ENCODE measurements around the genes KCNG1 and ATP9A.

DNA sequence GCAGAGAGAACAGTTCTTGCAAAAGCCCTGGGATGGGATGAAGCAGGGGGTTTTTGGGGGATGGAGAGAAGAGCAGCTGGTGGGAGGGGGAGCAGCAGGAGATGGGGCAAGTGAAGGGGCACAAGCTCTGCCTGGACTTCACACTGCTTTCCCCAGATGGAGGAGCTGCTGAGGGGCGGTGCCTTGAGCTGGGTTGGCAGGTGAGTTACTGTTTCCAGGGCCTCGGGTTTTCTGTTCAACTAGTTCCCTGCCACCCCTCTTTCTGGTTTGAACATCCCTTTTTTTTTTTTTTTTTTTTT lies 5.4 kb downstream of the BCAS4 start:
- PRO-cap, result no peak

DNA sequence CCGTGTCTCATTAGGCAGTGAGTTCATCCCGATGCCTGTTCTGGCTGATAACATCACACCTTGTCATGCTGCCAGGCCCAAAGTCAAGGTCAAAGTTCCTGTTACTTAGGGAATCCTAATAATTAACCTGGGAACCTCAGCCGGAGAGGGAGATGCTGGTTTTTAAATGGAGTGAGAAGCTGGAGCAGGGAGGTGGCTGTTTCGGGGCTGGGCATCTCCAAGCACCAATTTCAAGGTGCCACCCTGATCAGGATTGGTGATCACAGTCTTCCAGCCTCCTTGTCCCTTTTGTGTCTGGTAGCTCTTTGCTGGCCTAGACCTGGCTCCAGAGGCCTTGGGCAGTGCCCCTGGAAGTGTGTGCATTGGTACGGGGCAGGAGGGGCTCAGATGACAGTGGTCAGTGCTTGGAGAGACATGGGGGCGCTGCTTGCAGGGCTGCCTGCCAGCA lies 61.5 kb downstream of the BCAS4 start:
- PRO-cap, result no peak

GRCh38 chr20:50916921-50918158 lies 13.9 kb downstream of the ADNP start:
- PRO-cap, result no peak

- PRO-cap, result no peak
Measured at GRCh38 chr20:50949427-50950114, 8.8 kb downstream of the DPM1 start.

- PRO-cap, result no peak
Measured at GRCh38 chr20:50992808-50993297, 30.1 kb downstream of the KCNG1 start.

- PRO-cap, result bidirectional peak, plus-strand start at chr20:51023359, minus-strand start at chr20:51023101
Measured at GRCh38 chr20:51022620-51023536, at the start of gene KCNG1. Gene KCNG1, minus strand, starts transcription at chr20:51023107.

GRCh38 chr20:51457178-51457749 lies 85.3 kb downstream of the NFATC2 start:
- PRO-cap, result no peak

DNA sequence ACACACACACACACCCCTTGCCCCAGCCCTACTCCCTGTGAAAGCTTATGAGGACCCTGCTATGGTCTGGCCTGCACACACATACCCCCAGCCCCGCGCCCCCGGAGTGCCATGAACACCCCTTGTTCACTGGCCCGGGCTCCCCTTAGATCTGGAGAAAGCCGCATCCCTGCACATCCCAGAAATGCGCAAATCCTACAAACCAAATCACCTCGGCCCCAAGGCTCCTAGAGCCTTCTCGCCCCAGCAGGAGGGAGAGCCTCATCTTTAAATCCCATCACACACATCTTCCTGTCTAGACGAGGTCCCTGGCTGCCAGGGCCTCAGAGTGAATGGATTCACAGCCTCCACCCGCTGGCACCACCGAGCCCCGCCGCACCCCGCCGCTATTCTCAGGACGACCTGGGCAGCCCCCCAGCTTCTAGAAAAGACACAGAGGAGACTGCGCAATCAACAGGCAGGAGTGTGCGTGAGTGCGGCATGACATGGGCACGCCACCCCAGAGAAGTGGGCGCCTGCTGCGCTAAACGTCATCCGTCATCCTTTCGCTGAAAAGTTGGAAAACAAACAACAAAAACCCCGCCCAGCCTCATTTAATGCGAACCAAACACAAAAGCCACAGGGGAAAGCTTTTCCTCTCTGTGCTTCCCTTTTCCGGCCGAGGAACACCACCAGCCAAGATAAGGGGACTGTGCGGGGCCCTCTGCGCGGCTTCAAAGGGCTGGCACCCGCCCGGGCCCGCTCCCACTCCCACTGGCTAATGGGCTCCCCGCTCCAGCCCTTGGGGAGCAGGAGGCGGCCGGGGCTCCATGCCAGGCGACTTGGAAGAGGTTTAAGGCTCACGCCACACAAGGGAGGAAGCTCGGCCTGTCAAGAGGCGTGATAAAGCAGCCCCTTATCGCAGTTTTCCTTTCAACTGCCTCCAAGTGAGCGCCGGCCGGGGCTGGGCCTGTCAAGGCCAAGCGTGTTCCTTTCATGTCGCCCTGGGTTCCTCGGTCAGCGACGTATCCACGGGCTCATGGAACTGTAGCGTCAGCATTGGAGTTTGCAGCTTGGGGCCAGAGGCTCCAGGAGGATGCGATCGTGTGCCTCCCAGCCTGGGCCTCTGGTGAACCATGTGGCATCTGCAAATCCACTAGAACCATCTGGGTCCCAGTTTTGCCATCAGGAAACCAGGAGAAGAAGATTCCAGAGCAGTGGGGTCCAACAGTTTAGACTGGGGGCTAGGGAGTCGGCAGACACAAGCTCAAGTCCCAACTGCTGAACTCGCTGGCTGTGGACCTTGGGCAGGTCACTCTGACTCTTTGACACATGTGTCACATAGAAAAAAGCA lies 50.1 kb downstream of the NFATC2 start:
- PRO-cap, result no peak

- PRO-cap, result no peak
Measured at GRCh38 chr20:51701372-51701846, 66.8 kb downstream of the ATP9A start.

DNA sequence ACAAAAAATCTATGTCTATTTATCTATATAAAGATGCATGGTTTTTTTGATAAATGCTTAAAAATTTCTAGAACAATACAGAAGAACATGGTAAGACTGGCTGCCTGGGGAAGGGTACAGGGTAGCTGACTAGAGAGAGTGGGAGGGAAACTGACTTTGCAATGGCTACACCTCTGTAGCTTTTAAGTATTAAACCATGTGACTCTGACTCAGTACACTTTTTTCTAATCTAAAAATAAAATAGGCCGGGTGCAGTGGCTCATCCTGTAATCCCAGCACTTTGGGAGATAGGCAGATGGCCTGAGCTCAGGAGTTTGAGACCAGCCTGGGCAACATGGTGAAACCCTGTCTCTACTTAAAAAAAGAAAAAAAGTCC lies 18.6 kb downstream of the ATP9A start:
- PRO-cap, result no peak

DNA sequence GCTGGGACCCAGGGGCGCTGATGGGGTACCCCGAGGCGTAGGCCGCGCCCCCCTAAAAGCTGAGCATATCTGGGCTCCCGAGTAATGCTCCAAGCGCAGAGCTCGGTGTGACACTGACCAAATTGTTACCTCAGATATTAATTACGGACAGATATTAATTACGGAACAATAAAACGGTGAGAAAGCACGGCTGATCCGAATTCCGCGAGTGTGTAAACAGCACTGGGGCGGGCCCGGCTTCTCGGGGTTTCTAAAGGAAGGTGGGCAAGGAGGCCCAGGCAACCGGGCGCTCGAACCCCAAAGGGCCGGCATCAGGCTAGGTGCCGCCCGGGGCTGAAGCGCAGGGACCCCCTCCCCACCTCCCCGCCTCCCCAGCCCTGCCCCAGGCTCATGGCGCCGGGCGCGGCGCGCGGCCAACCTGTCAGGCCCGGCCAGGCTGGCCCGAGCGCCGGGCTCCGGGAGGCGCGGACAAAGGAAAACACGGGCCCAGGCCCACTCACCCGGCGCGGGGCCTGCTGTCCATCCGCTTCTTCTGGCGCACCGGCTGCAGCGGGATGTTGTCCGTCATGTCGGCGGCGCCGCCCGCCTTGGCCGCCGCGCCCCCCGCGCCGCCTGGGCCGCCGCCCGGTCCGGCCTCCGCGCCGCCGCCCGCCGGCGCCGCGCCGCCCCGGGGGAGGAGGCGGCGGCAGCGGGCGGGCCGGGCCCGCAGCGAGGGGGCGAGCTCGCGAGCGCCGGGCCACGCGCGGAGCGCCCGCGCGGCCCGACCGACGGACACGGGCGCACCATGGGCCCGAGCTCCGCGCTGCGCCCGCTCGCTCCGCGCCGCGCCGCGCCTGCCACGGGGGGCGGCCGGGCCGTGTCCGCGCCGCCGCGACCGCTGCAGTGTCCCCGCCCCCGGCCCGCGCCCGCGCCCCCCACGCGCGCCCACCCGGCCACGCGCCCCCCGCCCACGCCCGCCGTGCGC lies at the start of gene ATP9A:
TSS of gene ATP9A (minus strand) at position 589 of the 964 bp plus-strand sequence.
- PRO-cap, result bidirectional peak, plus-strand start at position 677 of the sequence, minus-strand start at position 589 of the sequence

DNA sequence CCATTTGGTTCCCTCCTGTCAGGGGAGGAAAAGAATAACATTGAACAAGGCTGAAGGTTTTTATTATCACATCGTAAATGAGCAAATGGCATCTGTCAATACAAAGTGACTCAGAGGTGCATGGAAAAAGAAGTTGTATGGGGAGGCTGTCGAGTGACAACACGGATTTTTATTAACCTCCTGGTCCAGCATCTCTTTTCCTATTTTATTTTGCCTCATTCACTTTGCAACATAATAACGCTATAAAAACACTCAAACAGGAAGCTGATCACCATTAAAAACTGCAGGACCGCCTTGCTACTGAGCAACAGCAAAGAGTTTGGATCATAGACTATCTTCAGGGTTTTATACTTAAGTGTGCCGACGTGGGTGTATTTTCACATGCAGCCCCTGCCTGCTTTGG lies 132.0 kb upstream of the SALL4 start:
- PRO-cap, result no peak

- PRO-cap, result bidirectional peak, plus-strand start at chr20:52191334, minus-strand start at chr20:52191243
Measured at GRCh38 chr20:52191023-52191437, 549 bp downstream of the ZFP64 start.

DNA sequence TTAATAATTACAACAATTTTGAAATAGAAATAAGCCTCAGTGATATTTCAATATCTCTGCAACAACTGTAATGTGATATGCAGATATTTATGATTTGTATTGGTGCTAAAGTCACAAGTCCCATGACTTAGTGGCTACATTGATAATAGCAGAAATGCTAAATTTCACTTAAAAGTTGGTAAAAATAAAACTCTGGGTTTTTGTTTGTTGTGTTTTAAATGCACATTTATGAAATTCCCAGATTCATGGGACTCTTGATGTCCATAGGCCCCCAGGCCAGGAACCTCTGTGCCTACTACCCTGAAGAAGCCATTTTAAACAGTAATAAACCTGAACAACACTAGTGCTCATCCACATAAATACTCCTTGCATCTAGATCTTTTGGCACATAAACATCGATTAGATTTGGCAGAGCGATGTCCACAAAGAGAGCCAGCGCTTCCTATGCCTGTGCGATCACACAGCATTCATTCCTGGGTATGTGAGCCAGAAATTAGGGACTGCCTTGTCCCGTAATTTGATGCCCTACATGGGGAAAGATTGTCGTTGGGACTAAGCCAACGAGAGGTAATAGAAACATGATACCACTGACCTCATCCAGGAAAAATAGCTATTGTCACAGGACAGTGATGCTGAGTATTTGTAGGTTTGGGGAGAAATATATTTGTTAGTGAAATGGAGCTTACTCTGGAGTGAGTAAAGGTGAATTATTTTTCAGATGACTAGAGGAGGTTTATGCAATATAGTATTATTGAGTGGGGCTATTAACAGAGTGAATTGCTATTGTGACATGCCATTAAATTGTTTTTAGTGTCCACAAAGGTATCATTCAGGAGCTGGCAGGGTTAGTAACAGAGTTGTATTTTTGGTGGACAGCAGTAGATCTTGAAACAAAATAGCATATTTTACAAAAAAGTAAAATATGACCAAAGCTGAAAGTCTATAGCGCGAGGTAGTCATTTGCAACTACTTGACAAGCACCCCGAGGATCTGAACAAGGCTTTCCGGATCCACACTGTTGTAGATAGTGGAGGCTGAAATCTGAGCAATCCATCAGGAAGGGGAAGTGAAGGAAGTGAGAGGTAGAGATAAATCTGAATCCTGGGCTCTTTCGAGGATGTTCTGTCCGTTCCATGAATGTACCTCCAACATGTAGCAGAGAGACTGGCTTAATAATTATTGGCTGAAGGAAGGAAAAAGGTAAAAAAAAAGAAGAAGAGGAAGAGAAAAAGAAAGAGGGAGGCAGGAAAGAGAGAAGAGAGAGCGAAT lies 154.1 kb downstream of the TSHZ2 start:
- PRO-cap, result no peak

- PRO-cap, result no peak
Measured at GRCh38 chr20:53434580-53435128, 159.0 kb downstream of the ZNF217 start.

DNA sequence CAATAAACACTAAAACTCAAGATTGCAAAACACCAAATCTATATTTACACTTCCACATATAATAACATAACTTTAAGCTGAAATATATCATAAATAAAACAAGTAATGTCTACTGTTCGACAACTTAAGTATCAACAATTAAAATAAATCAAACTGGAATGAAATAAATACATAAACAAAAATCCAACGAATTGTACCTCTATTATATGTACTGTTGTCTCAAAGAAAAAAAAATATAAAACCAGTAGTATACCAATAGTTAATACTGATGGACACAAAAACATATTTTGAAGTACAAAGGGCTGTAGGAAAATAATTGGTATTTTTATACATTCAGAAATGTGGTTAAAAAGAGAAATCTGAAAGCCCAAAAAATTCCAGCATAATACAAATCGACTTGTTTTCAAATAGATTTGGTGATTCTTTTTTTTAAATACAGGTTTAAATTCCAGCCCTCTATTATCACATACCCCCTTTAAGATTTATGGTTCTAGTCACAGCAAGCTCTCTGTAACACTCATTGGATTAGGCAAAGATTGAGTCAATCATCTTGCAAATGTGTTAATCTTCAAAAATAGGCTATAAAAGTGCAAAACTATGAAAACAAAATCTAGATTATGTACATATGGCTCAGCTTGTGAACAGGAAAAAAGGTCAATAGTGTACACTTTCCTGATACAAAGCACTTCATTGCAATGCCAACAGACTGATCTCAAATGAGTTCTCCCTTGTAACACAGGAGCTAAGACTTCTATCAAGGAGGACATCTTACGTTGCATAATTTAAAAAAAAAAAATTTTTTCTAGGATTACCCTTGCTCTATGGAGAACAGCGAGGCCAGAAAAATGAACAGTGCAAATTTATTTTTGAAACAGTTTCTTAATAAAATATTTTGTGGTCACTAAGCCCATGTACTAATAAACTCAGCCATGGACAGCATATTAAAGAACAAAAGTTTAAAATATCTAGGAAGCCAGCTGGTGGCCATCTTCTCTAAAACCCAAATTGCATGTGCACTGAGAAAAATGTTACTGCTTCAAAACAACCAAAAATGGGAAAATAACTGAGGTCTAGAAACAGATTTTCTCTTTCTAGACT lies 26.2 kb downstream of the ZNF217 start:
- PRO-cap, result no peak

GRCh38 chr20:53580461-53581081 lies 13.1 kb downstream of the ZNF217 start:
- PRO-cap, result no peak

DNA sequence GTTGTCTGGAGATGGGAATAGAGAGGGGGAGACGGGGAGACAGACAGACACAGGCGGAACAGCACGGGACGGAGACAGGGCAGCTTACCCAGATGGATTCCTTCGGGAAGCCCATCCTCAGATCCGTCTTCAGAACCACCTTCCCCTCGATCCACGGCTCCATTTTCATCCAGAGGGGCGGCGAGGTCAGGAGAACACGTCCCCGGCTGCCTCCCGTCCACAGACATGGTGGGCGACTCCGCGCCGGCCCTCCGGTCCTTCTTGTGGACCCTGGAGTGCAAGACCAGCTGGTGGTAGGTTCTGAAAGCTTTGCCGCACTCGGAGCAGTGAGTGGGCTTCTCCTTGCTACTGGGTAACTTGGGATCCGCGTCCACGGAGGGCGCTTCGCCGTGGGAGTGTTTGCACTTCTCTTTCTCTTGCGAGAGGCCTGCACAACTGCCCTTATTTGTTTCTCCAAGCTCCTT lies 12.2 kb downstream of the ZNF217 start:
- PRO-cap, result no peak

- PRO-cap, result no peak
Measured at GRCh38 chr20:53592012-53592529, 1.6 kb downstream of the ZNF217 start.

GRCh38 chr20:53597535-53598173 lies 4.0 kb upstream of the ZNF217 start:
- PRO-cap, result no peak